Iris pigment epithelial cell (primary cell): Measurements from ENCODE around the gene PLPP4.

- RRBS, result no CpG with 5 or more reads among the region's 5 CpGs
Measured at GRCh38 chr10:119025664-119026118, 3.8 kb upstream of the NANOS1 start.

- RRBS, result no CpG with 5 or more reads among the region's 39 CpGs
Measured at GRCh38 chr10:119030660-119031658, 1.4 kb downstream of the NANOS1 start.

GRCh38 chr10:119059151-119059590 is 21.4 kb downstream of the EIF3A start:
- RRBS, result no CpG with 5 or more reads among the region's 6 CpGs

DNA sequence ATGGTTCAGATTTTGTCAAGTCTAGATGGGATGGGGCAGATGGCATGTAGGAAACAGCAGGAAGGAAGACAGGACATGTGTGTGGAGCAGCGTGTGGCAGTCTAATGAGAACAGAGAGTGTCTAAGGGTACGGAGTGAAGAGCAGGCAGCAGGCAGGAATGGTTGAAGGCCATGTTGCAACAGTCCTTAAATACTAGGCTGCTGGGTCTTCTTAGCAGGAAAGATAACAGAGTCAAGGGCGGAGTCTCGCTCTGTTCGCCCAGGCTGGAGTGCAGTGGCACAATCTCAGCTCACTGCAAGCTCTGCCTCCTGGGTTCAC is 3.5 kb downstream of the PRDX3 start:
- RRBS, result no CpG with 5 or more reads among the region's 5 CpGs

DNA sequence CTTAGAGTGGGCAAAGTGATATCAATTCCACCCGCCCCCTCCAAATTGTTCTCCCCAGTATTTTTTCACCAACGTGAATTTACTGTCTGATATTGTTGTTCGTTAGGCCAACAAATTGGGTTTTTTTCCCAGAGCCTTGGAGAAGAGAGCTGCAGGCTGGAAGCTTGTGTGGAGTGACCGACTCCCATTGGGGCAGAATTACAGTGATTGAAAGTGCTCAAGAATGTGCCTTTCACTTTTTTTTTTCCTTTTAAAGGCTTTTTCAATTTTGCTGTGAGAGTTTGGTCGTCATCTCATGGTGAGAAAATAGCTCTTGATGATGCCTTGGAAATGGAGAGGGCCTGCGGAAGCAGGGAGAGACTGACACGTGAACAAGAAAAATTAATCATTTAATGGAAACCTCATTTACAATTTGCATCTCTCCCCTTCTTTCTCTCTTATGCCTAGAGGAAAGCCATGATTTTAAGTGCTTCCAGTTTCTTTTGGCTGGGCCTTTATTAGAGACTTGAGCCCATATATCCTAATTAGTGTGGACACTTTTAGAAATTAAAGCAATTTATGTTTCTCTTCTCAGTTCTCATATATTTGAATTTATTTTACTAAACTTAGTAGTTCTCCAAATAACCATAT is 2.7 kb downstream of the GRK5 start:
- RRBS, result no CpG with 5 or more reads among the region's 7 CpGs

- RRBS, result no CpG with 5 or more reads among the region's 3 CpGs
Measured at GRCh38 chr10:119211078-119211457, 3.7 kb downstream of the GRK5 start.

DNA sequence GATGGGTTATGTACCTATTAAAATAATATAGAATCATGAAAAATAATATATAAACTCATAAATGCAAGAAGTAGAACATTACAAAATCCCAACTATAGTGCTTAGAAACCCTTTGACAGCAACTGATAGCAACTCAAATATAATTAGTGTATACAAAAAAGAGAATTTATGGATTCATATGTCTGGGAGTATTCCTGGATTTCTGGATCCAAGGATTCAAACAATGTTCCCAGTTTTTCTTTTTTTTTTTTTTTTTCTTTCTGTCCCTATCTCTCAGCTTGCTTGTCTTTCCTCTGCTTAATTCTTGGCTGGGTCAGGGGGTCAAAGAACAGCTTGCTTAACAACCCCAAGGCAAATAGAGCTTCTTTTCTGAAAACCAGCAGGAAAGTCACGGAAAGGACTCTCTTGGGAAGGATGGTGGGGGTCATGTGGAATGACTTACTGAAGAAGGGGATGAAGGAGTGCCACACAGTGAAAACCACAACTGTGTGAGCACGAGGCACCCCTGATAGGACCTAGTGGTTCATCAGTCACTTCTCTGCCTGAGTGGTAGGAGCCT is 36.0 kb downstream of the GRK5 start:
- RRBS, result no CpG with 5 or more reads among the region's 2 CpGs

GRCh38 chr10:119264570-119265201 is 57.3 kb downstream of the GRK5 start:
- RRBS, result no CpG with 5 or more reads among the region's 9 CpGs

DNA sequence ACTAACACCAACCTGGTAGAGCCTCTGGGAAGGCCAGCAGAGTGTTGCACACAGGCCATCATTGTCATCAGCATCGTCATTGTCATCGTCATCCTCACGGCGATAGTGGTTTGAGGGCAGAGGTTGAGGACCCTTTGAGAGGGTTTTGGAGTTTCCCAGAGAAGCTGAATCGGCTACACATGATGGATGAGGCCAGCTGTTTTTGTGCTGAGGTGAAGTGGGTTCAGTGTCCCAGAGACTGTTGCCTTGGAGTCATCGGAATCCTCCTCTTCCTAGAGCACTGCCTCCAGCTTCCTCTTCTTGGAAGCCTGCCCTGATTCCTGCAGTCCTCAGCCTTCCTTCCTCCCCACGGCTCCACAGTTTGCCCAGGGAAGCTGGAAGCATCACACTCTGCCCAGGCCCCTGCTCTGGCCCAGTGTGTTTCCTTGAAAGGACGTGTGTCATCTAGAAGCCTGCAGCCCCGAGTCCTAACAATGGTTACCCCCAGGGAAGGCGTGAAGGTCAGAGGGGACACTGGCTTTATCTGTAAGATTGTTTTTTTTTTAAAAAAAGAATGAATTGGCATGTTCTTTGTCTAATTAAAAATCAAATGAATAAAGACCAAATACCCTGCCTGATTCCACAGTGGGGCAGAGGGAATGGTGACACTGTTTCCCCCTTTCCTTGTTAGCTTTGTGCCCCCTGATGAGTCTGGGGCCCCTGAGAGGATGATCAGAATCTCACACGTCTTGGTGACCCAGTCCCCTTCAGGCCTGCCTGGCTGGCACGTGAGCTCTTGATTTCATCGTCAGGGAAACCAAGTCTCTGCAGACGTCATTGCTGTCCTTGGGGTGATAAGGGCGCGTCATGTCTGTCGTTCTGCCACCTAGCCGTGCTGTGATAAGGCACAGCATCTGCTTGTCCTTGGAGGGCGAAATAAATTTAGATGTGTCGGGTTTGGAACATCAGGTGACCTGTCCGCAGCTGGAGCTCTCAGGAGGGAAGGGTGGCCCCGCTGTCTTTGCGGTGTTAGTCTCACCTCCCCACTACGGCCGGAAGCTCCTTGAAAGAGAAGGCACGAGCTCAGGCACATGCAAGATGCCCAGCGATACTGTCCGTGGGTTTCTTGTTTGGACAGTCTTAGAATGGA is 128.9 kb downstream of the GRK5 start:
- RRBS, result no CpG with 5 or more reads among the region's 28 CpGs

GRCh38 chr10:119426346-119427008 is 116.0 kb downstream of the RGS10 start:
- RRBS, result no CpG with 5 or more reads among the region's 8 CpGs

GRCh38 chr10:119580410-119580860 is 16.3 kb downstream of the TIAL1 start:
- RRBS, result no CpG with 5 or more reads among the region's 1 CpG

- RRBS, result no CpG with 5 or more reads among the region's 11 CpGs
Measured at GRCh38 chr10:119587138-119587893, 9.4 kb downstream of the TIAL1 start.

DNA sequence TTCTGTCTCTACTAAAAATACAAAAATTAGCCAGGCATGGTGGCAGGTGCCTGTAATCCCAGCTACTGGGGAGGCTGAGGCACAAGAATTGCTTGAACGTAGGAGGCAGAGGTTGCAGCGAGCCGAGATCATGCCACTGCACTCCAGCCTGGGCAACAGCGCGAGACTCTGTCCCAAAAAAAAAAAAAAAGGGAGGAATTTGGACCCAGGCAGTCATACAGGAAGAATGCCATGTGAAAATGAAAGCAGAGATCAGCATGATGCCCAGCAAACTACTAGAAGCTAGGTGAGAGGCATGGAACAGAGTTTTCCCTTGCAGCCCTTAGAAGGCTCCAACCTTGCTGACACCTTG is 10.3 kb upstream of the BAG3 start:
- RRBS, result no CpG with 5 or more reads among the region's 5 CpGs

GRCh38 chr10:119657042-119657565 is 5.9 kb downstream of the BAG3 start:
- RRBS, result no CpG with 5 or more reads among the region's 8 CpGs

- RRBS, result 2% methylated on average over 38 of the region's 95 CpGs
Measured at GRCh38 chr10:120456707-120457551, at the start of gene PLPP4. TSS of gene PLPP4 (plus strand) at chr10:120457227.

DNA sequence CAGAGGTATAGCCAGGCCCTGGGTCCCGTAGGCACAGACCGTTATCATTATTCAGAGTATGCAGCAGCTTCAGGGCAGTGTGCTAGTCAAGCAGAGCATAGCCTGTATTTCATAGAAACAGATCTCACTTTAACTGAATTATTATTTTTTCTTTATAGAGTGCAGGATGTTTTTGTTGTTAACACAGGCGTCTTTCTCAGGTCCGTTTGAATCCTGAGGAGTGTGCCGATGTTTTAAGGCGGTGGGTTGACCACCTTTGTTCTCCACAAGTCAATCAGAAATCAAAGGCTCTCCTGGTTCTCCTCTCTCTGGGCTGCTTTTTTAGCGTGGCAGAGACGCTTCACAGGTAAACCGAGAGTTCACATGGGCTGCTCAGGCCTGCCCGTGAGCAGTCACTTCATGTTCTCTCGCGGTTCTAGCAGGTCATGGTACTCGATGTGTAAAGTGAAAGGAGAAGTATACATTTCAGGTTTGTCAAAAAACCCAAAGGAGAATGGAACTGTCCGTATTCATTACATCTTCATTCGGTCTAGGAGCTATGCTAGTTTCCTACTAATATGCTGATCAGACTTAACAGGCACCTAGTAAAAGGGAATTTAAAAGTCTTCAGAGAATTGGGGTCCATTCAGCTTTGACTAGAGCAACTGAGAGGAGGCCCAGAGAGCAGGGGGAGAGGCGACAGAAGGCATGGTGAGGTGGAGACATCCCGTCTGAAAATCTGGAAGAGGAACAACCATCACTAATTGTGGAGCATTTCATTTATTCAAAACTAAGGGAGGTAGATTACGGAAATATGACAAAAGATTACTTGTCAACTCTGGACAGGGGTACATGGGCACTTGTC is 54.7 kb downstream of the WDR11 start:
- RRBS, result no CpG with 5 or more reads among the region's 18 CpGs

GRCh38 chr10:121104524-121105145 is 253.5 kb downstream of the WDR11 start:
- RRBS, result no CpG with 5 or more reads among the region's 1 CpG

DNA sequence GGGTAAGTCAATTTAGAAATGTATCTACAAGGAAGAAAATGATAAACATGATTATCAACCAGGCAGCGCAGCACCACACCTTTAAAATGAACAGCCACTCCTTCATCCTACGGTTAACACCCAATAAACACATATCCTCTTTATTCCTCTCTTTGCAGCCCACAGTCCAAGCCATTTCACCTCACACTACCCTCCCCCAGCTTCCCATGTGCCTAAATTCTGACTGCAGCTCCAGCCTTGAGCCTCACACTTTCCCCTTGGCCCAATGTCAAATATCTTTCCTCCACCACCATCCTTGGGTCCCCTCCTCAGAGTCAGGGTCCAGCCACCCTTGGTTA is 362.5 kb downstream of the FGFR2 start:
- RRBS, result no CpG with 5 or more reads among the region's 2 CpGs

DNA sequence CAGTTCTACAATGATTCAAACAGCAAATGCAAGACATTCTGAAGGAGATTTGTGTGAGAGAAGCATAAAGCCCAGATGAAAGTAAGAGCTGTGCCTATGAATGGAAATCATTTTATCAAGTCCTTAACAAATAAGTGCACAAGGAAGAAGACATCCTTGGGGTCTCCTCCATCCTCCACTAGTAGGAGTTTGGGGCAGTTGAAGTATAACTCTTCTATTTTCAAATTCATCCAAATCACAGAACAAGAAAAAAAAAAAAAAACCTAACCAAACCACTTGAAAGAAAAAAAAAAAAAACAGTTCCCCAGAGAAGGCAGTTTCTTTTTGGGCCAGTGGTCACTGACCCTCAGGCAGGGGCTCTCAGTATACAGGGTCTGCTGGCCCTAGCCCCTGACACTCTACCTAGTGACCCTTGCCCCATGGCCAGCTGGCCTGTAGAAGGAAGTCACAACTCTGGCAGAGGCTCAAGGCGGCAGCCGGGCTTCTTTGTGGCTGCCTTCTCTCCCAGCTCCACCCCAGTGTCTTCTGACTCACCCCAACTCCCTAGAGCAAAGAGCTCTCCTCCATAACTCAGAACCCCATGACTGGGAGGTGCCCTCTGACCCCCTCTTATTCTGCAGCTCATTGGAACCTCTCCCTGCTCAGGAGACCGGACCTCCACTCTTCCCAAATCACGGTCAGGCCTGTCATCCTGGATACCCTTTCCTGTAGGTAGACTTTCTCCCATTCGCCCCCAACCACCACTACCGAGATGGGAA is 358.4 kb downstream of the FGFR2 start:
- RRBS, result no CpG with 5 or more reads among the region's 6 CpGs